AG04450 (cell line): ENCODE measurements around the genes BEX1 and RNF128.

DNA sequence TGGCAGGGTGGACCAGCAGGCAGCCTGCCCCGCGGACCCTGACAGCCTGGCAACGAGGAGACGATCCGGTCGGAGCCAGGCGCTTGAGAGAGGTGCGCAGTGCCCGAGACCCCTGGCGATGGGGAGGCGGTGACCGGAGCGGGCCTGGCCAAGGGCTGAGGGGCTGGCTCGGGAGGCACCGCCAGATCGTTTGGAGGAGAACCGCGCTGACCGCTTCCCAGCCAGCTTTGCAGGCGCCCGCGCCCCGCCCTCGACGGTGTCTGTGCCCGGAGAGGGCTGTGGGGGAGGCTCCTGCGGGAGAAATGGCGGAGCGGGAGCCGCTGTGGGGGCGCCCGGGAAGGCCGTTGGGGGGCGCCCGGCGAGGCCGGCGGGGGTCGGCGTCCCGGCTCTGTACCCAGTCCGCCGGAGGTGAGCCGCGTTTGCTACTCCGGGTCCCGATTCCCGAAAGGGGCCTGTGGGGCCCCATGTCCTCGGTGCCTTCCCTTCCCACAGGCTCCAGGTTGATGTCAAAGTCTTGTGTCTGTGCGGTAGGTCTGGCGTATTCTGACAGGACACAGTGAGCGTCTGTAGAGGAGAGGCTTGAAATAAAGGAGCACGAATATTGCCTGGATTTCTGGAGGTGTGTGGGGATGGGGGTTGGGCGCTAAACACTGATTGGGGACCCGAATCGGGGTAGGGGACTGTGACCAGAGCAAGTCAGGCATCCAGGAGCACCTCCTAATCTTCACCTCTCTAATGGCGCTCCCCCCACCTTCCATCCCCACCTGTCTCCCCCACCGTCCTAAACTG lies 545 bp downstream of the GPRASP2 start:
- CAGE, long polyA plus RNA, result start-site peak on the plus strand centred at position 275 of the sequence, 44 bp wide, 28 and 32 reads in 2 replicates
- RRBS, result under 1% methylated on average over 14 of the region's 58 CpGs

DNA sequence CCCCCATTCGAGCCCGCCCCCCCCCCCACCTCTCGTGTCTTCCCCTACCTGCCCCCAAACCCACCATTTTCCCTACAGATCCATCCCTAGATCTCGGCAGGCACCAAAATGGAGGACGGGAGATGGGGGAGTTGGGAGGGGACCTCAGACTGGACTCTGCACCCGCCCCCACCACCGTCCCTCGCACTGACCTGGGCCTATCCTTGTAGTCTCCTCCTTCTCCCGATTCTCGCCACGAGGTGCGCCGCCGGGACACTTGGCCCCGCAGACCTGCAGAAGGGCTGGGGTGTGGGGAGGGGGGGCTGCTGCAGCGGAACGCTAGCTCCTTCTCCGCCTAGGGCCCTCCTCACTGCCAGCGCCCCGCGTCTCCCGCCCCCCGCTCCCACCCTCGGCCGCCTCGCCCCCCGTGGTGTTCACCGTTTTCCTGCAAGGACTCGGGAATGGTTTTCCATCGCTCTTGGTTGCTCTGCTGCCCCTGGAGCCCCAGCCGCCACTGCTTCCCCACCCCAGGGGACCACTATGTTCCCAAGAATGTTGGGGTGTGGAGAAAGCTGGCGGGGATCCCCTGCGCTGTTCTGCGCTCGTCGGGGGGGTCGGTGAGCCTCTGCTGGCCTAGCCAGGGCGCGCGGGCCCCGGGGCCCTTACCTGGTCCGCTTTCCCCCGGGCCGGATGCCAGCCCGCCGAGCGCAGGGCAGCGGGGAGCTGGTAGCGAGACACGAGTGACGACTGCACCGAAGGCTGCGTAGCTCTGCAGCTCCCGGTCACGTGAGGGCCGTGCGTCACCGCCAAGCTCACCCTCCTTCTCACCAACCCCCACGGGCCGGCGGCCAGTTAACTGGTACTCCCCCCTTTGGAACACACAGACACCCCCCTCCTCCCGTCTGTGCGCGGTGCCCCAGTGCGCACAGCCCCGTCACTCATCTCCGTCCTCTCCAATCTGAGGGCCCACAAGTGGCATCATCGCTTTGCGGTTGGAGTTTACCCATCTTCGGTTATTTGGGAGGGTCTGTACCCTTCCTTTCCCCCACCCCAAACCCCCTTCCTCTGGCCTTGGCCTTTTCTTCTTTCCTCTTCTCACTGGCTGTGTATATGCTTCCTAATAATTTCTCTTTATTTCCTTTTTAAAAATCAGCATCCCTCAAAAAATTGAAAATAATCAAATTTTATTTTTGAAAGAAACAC lies at the start of gene BEX1:
BEX1 (minus strand) TSS at position 721 of the 1,182 bp plus-strand sequence.
- CAGE, long polyA plus RNA, result no peak
- RRBS, result 1% methylated on average over 14 of the region's 70 CpGs

DNA sequence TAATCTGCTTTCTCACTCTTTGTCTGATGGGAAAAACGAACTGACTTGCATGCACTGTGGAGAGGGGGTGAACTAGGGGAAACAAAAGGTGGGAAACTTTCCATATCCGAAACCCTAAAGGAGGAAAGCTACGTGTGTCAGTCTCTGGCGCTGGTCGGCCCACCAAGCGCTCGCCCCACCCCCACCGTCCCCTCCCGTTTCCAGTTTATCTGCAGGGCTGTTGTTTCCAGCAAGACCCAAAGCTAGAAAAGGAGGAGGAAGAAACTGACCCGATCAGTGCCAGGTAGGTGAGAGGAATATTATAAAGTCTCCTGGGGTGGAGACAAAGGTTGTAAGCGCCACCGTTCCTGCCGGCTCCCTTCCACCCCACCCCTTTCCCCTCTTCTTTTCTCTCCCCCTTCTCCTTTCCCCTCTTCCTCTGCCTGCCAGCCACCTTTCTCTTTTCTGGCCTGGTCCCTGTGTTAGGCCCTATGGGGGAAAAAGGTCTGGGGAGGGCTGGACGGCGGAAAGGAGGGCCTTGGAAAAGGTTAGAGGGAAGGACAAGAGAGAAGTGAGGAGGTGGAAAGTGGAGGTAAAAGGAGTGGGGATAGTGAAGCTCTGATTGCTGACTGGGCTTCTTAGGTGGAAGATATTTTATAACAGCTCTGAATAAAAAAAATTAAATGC lies 706 bp downstream of the TCEAL9 start:
- CAGE, long polyA plus RNA, result start-site peak on the plus strand centred at position 246 of the sequence, 68 bp wide, 605 and 619 reads in 2 replicates
- RRBS, result no CpG with 5 or more reads among the region's 15 CpGs

DNA sequence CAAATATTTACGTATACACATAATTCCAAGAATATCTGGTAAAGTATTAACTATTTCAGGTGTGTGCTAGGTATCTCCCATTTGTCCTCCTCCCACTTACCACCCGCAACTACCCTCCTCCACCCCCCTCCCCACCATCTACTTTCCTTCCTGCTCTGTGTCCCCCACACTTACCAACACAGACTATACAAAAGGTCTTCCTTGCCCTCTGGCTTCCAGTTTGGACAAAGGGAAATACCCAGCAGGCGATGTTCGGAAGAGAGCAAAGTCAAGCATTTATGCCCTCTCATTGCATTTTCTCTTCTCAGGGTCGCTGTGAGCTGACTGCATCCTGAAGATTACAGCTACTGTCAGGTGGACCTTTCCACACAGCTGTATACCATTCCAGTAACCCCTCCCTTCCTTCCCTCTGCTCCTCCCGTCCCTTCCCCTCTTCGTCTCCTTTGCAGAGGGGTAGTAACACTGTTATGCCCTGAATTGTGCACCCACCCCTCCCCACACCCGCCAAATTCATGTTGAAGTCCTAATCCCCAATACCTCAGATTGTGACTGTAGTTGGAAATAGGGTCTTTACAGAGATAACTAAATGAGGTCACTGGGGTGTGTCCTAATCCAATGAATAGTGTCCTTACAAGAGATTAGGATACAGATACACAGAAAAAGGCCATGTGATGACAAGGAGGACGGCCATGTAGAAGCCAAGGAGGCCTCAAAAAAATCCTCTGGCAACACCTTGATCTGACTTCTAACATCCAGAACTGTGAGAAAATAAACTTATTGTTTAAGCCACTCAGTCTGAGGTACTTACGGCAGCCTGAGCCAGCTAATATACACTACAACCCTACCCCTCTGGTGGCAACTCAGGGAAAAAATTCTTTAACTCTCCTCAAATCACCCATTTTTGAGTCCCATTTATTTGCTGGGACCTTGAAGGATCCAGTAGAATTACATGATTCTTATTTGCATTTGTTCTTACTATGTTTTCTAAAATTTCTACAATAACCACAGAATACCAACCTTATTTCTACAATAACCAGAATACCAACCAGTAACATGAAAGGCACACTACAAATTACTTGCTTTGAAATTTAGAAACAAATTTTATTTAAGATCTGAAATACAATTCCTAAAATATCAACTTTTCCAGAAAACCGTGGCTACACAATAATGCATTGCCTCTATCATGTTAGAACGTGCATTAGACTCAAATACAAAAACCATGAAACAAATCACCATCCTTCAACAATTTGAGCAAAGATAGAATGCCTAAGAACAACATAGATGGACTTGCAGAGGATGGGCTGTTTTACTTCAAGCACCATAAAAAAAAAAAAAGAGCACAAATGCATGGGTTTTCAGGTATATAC lies 11.6 kb downstream of the MORF4L2 start:
- CAGE, long polyA plus RNA, result no peak
- RRBS, result no CpG with 5 or more reads among the region's 12 CpGs

- CAGE, long polyA plus RNA, result no peak
- RRBS, result no CpG with 5 or more reads among the region's 5 CpGs
Observed at GRCh38 chrX:103681395-103682561, 4.7 kb downstream of the MORF4L2 start.

DNA sequence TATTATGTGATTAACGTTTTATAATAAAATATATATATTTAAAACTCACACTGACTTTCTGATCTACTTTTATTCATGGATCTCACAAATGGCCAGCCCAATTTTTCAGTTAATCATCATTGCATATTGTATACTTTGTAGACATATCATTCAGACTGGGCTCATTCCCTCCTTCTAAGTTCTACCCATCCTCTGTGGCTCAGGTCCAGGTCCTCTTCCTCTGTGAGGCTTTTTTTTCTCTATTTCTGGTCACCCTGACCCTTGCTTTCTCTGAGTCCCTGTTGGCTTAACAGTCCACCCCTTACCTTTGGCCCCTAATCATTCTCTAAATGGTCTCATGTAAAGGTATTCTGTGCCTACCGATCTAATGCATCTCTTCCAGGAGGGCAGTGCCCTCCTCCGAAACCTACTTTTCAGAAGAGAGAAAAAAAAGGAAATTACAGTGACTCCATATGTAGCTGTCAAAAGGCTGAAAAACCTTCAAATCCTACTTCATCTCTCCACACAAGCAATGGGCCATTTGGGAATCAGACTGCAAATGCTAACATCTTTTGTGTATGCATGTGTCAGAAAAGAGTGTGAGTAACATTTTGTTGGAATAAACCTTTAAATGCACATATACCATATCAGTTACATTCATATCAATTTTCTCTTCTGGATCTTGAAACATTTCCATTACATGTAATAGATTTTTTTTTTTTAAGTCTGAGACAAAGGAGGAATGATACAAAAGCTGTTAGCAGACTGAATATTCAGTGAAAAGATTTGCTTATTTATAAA lies 2.7 kb downstream of the MORF4L2 start:
- CAGE, long polyA plus RNA, result no peak
- RRBS, result no CpG with 5 or more reads among the region's 3 CpGs

- CAGE, long polyA plus RNA, result no peak
- RRBS, result no CpG with 5 or more reads among the region's 5 CpGs
Observed at GRCh38 chrX:103742208-103742707, 31.5 kb downstream of the TMEM31 start.

DNA sequence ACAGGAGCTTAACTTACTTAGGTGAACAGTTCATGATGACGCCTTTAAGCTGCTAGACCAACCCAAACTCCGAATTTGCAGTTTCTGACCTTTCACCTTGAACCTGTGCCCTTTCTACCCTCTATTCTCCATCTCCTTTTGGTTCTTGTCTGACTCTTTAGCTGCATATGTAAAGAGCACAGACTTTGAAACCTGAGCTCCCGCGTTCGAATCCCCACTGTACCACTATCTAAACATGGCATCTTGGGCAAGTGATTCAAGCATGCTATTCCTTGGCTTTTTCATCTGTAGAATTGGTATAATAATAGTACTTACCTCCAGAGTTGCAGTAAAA lies 398 bp upstream of the SLC25A53 start:
- CAGE, long polyA plus RNA, result no peak
- RRBS, result no CpG with 5 or more reads among the region's 5 CpGs

DNA sequence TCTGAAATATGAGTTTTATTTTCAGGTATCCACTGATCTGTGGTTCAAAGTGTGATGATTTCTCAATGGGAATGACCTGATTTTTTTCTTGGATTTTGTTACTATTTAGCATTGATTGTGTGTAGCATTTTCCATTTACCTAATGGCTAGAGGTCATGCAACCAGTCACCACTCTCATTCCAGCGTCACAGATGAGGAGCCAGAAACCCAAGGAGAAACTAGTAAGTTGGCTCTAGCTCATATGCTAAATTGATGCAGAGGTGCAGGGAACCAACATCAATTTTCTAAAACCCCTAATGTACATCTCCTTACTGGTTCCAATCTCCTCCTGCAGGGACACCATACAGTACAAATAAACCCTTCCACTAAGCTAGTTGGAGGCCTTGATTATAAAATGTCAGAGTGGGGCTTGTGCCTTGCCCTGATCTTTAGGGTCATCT lies 118.2 kb downstream of the IL1RAPL2 start:
- CAGE, long polyA plus RNA, result no peak
- RRBS, result no CpG with 5 or more reads among the region's 1 CpG

DNA sequence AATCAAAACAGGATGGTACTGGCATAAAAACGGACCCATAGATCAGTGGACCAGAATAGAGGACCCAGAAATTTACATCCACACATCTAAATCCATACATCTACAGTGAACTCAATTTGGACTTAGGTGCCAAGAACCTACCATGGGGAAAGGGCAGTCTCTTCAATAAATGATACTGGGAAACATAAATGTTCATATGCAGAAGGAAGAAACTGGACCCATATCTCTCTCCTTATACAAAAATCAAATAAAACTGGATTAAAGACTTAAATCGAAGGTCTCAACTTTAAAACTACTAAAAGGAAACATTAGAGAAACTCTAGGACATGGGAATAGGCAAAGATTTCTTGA lies 207.9 kb upstream of the NRK start:
- CAGE, long polyA plus RNA, result no peak
- RRBS, result no CpG with 5 or more reads among the region's 2 CpGs

- CAGE, long polyA plus RNA, result no peak
- RRBS, result no CpG with 5 or more reads among the region's 18 CpGs
Observed at GRCh38 chrX:106177086-106177682, 9.1 kb downstream of the PWWP3B start.

DNA sequence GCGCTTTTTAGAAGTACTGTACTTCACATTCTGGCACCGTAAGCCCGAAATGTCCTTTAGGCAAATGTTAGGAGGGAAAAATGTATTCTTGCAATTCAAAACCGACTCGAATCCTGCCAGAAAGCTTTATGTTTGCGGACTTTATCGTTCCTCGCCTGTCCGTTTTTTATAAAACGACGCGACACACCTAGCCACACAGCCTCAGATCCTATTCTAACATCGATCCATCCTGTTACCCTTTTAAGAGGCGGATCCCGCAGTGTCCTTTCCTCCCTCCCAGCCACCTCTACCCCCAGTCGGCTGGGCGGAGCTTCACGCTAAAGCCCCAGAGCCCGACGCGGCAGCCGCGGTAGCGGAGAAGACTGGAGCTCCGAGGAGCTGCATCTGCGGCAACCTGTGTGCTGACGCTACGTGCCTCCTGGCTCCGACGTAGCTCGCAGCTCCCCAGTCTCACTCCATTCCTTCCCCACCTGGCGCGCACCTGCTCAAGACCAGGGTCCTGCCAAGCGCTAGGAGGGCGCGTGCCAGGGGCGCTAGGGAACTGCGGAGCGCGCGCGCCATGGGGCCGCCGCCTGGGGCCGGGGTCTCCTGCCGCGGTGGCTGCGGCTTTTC lies at the start of gene RNF128:
RNF128 (plus strand) TSS at position 347 of the 612 bp plus-strand sequence.
- CAGE, long polyA plus RNA, result no peak
- RRBS, result 0% methylated on average over 4 of the region's 48 CpGs

GRCh38 chrX:107328793-107329135 lies 120.7 kb upstream of the FRMPD3 start:
- CAGE, long polyA plus RNA, result no peak
- RRBS, result no CpG with 5 or more reads among the region's 2 CpGs

GRCh38 chrX:107364198-107364748 lies 85.2 kb upstream of the FRMPD3 start:
- CAGE, long polyA plus RNA, result no peak
- RRBS, result no CpG with 5 or more reads among the region's 30 CpGs

DNA sequence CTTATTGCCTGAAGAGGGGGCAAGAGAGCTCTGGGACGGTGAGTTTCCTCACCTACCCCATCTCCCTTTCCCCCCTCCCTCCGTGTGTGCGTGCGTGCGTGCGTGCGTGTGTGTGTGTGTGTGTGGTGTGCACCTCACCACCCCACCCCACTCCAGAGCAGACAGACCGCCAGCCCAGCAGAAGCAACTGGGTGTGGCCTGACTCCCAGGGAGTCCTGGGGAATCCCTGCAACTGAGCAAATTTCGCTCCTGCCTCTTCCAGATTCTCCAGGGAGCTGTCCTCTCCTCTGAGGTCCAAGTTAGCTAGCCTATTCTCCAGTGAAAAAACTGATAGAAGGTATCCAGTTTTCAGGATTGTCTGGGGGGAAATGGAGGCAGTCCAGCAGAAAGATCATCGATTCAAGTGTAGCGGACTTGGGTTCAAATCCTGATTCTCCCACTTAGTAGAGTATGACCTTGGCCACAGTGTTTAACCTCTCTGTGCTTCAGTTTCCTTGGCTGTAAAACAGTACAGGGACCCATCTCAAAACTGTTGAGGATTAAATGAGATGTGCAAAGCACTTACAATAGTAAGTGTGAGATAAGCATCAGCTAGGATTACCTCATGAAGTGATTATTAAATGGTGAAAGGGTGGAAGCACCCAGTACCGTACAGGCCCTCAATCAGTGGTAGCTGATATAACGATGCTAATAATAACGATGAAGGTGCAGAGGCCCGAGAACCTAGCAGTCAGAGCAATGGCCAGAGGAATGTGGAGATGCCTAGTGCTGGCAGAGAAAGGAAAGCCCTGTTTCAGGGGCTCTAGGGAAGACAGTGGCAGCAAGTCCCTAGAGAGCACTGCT lies 45.0 kb downstream of the PRPS1 start:
- CAGE, long polyA plus RNA, result no peak
- RRBS, result no CpG with 5 or more reads among the region's 15 CpGs

DNA sequence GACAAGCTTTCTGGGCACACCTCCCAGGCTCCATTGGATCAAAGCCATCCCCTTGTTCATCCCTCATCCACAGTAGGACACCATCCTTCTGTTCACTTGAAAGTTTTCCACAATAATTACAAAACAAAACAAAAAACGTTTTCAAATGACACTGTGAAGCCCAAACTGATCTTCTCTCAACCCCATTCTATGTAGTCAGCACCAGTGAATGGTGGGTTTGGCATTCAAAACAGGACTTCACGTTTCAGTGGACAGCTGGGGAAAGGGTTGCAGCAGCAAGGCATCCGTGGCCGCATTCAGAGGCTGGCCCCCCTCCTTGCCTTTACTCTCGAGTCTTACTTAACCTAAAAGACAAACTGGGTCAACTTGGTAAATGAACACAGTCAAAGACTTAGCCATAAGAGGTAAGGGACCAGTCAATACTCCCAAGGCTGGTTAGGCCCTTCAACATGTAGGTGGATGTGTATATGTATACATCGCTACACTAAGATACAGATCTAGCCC lies 62.2 kb downstream of the TSC22D3 start:
- CAGE, long polyA plus RNA, result no peak
- RRBS, result no CpG with 5 or more reads among the region's 6 CpGs

DNA sequence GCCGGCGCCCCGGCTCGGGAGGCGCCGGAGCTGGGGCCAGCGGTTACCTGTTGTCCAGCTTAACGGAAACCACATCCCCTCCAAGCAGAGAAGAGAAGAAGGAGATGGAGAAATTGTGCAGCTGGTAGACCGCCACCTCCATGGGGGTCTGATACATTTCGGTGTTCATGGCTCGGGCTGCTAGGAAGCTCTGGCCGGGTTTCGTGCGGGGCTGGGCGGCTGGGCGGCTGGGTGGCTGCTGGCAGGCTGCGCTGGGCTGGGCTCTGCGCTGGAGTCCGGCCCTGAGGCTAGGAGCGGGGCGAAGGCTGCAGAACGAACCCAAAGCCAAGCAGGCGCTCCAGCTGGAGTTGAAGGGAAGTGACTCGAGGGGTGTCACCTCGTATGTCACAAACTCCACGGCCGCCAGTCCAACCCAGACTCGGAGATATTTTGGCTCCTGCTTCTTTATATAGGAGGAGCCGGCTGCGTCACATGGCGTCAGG lies 58.9 kb downstream of the TSC22D3 start:
- CAGE, long polyA plus RNA, result no peak
- RRBS, result 5% methylated on average over 8 of the region's 31 CpGs

- CAGE, long polyA plus RNA, result no peak
- RRBS, result no CpG with 5 or more reads among the region's 6 CpGs
Observed at GRCh38 chrX:107747497-107748430, 27.8 kb downstream of the TSC22D3 start.

DNA sequence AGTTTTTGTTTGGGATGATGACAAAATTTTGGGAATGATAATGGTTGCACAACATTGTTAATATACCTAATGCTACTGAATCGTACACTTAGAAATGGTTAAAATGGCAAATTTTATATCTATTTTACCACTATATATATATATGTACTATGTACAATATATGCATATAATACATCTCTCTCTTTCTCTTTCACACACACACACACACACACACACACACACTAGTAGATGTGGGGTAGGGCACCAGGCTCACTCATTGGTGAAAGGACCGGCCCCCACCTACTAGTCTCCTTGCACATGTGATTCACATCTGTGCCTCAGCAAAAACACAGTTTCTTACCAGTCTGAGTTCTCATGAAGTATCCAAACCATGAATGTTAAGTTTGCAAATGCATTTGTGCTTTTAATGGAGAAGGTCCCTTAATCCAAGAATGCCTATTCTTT lies 6.0 kb downstream of the TSC22D3 start:
- CAGE, long polyA plus RNA, result no peak
- RRBS, result no CpG with 5 or more reads among the region's 2 CpGs

DNA sequence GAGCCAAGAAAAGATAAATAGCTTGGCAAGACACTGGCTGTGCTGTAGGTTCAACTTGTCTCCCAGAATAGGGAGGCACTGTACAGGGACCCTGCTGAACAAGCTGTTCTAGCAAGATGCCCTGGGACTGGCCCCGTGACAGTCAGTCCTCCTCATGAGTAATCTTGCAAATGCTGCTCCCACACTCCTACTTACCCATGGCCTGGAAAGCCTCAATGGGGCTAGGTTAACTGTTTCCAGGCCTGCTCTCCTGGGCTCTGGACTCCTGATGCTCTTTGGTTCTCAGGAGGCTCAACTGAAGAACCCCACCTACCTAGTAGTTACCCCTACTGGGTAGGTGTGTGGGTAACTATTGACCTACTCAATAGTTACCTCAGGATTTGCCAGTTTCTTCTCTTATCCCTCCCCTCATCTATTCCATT lies 106.9 kb downstream of the ATG4A start:
- CAGE, long polyA plus RNA, result no peak
- RRBS, result no CpG with 5 or more reads among the region's 1 CpG